ENCODE measurements around a stretch of chrX.

GRCh38 chrX:68848283-68849032, 19.6 kb downstream of the EFNB1 start:
- RRBS = no CpG with 5 or more reads among the region's 8 CpGs

- RRBS = 37% methylated on average over 14 of the region's 23 CpGs
Observed at GRCh38 chrX:68912224-68912574, 83.4 kb downstream of the EFNB1 start.

GRCh38 chrX:68989829-68990328, 161.1 kb downstream of the EFNB1 start:
- RRBS = no CpG with 5 or more reads among the region's 14 CpGs

DNA sequence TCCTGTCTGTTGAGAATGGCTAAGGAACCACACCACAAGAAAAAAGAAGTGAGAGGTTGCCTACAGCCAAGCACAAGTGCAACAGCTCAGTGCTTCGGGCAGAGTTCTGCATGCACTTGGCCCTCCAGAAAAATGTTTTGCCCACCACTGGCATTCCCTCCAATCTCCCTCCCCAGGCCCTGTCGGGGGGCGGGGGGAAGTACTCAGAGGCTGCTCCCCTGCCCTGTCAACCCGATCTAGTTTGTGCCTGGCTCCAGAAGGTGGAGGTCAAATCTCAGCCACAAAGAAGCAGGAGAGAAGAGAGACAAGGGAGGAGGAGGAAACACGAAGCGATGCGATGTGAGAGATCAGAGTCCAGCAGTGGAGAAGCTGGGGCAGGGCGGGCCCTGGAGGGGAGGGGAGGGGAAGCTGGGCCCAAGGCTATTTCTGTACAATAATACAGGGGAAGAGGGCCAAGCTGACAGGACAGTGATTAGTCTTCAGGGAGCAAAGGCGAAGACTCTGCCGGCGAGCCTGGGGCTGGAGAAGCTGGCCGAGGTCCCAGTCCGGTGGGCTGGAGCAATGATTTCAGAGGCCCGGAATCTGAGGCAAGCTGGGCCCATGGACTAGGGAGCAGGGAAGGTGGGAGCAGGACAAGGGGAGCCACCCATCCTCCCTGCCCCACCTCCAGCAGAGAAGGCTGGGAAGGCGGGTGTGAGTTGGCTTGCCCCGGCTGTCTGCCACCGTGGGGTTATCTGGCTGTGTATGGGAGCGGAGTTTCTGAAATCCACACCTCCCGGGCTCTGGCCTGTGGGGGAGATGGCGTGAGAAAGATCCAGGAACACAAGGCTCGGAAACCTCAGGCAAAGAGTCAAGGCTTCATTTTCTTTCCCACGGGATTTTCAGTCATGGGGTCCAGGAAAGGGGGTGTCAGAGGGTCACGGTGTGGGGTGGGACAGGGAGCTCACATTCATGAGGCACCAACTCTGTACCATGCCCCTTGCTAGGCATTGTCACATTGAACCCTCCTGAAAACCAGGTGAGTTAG, 167.2 kb downstream of the EFNB1 start:
- RRBS = 51% methylated on average over 8 of the region's 23 CpGs

- RRBS = no CpG with 5 or more reads among the region's 6 CpGs
Observed at GRCh38 chrX:69126604-69127031, 38.6 kb downstream of the PJA1 start.

- RRBS = no CpG with 5 or more reads among the region's 15 CpGs
Observed at GRCh38 chrX:69277863-69278422, 112.7 kb upstream of the PJA1 start.

- RRBS = 21% methylated on average over 8 of the region's 38 CpGs
Observed at GRCh38 chrX:69538299-69538738, 34.2 kb downstream of the NALF2 start.

DNA sequence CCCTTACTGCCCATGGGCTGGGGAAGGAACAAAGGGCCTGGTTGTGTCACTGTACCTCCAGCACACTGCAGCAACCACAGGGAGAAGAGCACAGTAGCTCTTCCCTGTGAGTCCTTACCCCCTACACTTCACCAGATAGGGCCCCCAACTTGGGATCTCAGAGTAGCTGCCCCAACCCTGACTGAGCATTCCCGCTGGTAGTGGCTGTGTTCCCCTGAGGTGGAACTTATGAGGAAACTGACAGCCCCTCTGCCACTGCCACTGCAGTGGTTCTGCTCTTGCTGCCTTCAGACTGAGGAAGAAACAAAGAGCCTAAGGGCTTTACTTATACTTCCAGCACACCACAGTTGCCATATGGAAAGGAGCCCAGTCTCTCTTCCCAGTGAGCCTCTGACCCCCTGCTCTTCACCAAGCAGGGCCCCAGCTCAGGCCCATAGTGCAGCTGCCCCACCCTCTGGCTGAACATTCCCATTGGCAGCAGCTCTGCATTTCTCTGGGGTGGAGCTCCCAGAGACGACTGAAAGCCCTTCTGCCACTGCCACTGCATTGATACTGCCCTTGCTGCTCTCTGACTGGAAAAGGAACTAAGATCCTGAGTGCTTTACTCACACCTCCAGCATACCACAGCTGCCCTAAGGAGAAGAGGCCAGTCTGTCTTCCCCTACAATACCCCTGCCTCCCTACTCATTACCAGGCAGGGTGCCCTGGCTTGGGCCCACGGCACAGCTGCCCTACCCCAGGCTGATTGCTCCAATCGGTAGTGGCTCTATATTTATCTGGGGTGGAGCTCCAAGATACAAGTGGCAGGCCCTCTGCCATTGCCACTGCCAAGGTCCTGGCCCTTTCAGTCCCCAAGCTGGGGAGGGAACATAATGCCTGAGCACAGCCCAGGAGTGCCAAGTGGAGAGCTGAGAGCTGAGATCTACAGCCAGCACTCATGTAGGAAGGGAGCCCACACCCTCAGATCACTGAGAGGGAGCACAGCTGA, 36.2 kb downstream of the AWAT2 start:
- RRBS = no CpG with 5 or more reads among the region's 4 CpGs

DNA sequence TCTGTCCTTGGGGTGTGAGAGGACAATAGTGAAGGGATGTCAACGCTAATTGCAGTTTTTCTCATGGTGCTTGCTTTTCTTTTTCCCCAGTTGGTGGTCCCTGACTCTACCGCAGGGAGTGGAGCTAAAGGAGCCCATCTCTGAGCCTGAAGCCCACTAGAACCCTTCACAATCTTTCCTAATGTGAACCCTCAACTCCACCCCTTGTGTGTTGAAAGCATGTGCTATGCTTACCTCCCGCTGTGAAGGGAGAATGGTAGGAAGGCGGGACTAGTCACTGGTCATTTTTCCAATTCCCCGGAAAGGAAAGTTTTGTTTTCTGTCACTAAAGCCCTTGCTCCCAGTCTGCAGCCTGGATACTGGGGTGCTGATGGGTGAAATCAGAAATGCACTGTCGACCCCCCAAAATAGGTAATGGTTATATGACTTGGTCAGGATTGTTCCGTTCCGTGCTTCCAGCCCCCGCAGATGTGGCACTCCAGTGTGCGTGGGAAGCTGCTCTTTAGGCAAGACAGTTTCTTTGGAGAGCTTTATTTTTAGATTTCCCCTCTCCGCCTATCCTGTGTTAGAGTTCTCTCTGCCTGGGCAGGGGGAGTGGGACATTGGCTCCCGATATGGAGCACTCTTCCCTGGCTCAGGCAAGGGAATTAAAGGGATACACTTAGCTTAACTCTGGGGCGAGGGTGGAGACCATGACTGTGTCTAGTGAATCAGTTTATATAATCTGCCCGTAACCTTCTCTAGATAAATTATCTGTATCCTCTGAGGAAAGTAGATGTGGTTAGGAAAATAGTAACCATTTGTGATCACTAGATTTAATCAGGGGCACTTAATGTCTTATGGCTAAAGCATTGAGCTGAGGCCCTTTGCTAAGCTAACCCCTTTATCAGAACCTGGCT, 35.9 kb downstream of the DLG3 start:
- RRBS = no CpG with 5 or more reads among the region's 14 CpGs

- RRBS = no CpG with 5 or more reads among the region's 4 CpGs
Observed at GRCh38 chrX:71106209-71106580, 345 bp downstream of the CXorf65 start.

DNA sequence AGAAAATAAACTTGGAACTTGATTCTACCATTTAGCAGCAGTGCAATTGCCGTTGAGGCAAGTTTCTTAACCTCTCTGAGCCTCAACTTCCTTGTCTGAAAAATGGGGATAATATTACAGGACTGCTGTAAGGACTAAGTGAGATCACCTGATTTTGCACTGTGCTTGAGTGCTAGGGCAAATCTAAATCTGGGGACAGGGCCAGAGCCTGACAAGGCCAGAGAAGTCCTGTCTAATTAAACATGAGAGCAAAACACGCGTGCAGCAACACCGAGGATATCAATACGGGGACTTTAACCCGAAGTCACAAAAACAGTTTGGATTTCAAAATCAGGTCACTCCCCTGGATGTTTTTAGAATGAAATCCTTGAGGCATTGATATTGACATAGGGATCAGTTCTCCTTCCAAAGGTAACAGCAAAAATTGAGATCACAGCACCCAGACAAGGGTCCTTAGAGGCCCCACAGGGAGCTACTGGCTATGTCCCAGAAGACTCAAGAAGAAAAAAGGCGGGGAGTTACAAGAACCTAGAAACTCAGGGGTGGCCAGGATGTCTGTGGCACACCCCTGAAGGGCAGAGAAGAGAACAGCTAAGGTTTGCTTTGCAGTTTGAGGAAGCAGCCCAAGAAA, 5.6 kb upstream of the GJB1 start:
- RRBS = no CpG with 5 or more reads among the region's 7 CpGs

- RRBS = no CpG with 5 or more reads among the region's 9 CpGs
Observed at GRCh38 chrX:71537772-71538152, 4.9 kb downstream of the OGT start.

GRCh38 chrX:71548886-71549343, 16.0 kb downstream of the OGT start:
- RRBS = no CpG with 5 or more reads among the region's 5 CpGs

GRCh38 chrX:72020185-72020549, 109.5 kb downstream of the NHSL2 start:
- RRBS = no CpG with 5 or more reads among the region's 3 CpGs

DNA sequence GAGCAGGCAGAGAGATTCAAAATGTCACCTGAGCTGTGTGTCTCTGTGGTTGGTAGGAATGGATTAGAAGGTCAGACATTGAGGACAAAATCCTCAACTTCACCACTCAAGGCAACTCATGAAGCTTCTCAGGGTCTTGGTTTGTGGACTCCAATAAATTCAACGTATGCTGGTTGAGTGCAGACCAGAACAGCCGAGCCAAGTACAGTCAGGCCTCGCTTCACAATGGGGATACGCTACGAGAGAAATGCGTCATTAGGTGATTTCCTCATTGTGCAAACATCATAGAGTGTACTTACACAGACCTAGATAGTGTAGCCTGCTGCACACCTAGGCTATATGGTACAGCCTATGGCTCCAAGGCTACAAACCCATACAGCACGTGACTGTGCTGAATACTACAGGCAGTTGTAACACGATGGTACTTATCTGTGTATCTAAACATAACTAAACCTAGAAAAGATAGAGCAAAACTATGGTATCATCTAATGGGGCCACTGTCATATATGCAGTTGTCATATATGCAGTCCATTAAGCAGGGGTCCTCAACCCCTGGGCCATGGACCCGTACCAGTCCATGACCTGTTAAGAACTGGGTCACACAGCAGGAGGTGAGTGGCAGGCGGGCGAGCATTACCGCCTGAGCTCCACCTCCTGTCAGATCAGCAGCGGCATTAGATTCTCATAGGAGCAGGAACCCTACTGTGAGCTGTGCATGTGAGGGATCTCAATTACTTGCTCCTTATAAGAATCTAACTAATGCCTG, 81.4 kb upstream of the PIN4 start:
- RRBS = no CpG with 5 or more reads among the region's 13 CpGs

- RRBS = no CpG with 5 or more reads among the region's 15 CpGs
Observed at GRCh38 chrX:72101277-72102332, 80.0 kb upstream of the PIN4 start.

GRCh38 chrX:72121209-72122106, 60.1 kb upstream of the PIN4 start:
- RRBS = no CpG with 5 or more reads among the region's 6 CpGs

DNA sequence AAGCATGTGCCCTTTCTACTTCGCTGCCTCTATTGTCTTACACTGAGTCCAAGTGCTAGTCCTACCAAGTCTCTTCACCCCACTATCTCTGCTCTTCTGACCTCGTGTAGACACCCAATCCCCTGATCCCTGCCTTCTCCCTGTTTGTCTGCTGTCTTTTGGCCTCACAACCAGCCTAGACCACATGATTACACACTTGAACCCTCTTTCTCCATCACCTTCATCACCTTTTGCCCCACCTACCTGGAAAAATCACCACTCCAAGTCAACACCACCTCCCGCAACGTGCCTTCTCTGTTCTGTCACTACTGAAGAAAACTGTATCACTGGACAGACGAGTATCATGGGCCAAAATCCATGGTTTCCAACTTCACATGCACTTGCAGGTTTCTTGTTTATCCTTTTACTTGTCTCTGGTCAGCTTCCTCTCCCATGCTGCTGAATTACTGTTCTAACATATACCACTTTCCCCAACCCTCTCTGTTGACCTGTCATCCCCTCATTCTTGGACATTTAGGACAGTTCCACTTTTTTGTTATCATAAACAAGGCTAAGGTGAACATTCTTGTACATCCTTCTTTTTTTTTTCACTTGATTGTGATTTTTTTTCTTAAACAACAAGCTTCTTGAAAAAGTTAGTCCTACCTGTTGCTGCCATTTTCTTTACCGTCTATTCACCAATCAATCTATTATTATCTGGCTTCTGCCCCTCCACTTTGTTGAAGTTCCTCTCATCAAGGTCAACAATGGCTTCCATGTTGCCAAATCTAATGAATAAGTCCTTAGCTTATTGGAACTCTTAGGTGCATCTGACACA, 125.4 kb upstream of the CITED1 start:
- RRBS = no CpG with 5 or more reads among the region's 6 CpGs

DNA sequence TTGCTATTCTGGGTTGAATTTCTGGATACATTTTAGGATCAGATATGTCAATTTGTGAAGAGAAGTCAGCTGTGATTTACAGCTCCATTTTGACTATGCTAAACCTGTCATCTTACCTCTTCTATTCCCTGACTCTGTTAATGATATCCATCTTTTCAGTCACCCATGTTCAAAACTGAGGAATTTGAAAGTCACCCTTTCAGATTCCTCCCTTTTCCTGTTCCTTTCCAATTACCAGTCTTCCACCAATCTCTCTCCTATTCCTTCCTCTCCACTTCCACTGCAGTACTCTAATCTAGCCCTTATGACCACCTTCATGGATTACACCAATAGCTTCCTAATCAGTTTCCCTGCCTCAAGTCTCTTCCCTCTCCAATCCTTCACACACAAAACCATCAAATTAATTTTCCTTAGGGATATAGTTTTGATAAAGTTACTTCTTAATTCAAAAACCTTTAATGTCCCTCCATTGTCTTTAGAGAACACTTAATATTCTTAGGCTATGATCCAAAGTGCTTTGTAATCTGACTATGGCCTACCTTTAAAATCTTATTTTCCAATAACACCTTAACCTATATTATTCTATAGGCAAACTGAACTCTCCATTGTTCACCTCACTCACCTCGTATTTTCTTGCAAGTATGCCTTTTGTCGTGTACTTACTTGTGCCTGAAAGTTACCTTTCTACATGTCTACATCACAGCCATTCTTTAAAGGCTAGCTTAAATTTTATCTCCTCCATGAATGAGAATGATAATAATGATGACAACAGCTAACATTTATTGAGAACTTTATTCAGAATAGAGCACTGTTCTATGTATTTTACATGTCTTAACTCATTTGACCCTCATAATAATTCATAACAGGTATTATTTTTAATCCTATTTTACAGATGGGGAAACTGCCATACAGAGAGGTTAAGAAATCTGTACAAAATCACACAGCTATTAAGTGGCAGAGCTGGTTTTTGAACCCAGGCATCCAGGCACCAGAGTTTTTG, 99.7 kb downstream of the HDAC8 start:
- RRBS = no CpG with 5 or more reads among the region's 2 CpGs

- RRBS = no CpG with 5 or more reads among the region's 4 CpGs
Observed at GRCh38 chrX:72473712-72474643, 98.7 kb downstream of the HDAC8 start.